OVCAR3 (cell line): Measurements from ENCODE around the genes TXN2, TEX33 and KCTD17.

DNA sequence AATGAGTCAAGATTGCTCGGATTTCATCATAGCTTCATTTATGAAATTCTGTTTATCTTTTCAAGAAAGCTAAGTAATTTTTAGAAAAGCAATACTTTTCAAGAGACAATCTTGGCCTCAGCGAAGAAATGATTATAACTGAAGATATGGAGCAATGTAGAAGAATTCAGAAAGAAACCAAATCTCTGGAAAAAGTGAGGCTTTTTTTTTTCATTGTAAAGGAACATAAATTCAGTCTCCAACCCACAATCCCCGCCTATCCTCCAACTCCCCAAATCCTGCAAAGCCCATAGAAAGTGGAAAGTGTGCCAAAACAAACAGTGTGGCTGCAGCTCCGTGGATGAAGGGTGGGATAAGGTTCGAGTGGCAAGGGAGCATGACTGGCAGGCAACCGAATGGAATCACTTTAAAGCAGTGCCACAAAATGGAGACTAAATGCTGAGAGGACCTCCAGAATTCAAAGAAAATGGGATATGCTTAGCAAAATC is 118.1 kb downstream of the APOL5 start:
- RRBS = no CpG with 5 or more reads among the region's 6 CpGs

DNA sequence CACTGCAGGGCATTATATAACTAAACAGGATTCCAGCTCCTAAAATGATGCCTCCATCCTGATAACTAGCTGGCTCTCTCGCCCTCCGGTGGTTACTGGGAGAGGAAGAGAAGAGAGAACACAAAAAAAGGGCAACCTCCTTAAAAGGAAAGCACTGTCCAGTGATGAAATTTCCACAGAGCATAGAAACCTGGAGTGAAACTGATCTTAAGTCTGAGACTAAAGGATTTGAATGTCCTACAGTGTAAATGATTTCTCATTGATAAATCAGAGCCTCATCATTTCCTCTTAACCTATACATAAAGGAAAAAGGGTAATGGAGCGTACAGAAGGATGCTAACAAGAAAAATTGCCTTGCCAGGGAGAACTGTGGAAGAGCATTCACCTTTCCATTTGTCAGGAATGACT is 121.3 kb downstream of the APOL5 start:
- RRBS = no CpG with 5 or more reads among the region's 3 CpGs

DNA sequence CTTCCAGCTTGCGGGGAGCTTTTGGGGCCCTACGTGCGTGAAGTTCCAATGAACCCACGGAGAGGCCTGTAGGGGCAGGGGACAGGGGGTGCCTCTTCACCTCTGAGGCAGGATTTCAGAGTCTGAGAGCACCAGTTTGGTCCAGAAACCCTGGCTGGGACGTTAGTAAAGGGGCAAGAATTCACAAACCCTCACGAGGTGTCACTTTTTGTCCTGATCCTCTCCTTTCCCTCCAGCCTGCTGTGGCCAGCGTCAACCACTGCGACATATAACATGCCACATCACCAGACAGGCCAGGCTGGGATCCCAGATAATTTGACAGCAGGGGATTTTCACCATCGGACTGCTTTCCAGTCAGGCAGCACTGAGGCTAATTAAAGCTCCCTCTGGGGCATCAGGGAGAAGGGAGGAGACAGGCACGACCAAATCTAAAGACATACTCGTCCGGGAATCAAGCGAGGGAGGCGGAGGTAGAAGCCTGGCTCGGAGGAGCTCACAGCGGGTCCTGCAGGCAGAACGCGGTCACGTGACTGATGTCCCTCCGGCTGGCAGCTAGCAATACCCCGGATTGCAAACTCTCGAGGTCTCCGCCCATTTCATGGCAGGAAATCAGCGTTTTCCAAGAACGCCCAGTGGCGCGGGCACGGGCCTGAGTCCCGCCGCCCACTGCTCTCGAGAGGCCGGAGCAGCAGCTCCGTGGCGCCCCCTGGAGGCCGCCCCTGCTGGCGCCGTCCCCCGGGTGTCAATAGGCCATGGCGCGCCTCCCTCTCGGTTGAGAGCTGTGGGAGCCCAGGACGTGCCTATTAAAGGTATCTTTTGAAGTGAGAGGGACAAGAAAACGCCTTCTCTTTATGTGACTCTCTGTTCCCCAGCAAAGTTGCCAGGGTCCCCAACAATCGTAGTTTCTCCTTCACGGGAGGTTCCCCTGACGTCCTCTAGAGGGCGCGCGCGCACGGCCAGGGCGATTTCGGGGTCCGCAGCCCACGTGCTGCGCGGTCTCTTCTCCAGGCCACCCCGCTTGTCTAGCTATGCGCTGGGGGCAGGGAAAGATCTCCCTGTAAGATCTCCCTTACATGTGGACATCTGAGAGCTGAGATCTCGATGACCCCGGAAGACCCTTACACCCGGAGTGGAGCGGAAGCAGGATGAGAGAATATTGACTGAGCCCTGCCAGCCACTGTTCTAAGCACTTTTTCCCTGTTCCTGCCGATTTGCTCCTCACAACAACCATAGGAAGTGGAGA is 37.2 kb upstream of the RBFOX2 start:
- RRBS = 5% methylated on average over 20 of the region's 64 CpGs

DNA sequence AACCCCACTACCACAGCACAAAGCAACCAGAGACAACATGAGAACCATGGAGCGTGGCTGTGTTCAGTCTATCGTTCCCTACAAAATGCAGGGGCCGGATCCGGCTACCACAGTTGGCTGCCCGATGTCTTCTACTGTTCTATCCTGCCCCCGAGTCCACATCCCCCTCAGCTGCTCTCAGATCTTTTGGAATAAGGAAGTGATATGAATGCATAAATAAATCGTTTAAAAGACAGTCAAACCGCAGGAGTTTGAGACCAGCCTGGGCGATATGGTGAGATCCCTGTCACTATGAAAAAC is 36.9 kb downstream of the APOL1 start:
- RRBS = no CpG with 5 or more reads among the region's 9 CpGs

GRCh38 chr22:36330324-36331418 is 57.1 kb downstream of the MYH9 start:
- RRBS = no CpG with 5 or more reads among the region's 29 CpGs

- RRBS = no CpG with 5 or more reads among the region's 5 CpGs
These were observed 30.0 kb downstream of the MYH9 start for GRCh38 chr22:36357778-36358147.

- RRBS = no CpG with 5 or more reads among the region's 5 CpGs
These were observed 26.3 kb downstream of the MYH9 start for GRCh38 chr22:36361414-36361875.

DNA sequence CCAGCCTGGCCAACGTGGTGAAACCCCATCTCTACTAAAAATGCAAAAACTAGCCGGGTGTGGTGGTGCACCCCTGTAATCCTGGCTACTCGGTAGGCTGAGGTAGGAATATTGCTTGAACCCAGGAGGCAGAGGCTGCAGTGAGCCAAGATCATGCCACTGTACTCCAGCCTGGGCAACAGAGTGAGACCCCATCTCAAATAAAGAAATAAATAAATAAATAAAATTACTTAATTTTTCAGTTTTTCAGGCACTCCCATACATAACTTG is 5.2 kb downstream of the MYH9 start:
- RRBS = no CpG with 5 or more reads among the region's 3 CpGs

- RRBS = no CpG with 5 or more reads among the region's 3 CpGs
These were observed 11.6 kb upstream of the MYH9 start for GRCh38 chr22:36399461-36399761.

DNA sequence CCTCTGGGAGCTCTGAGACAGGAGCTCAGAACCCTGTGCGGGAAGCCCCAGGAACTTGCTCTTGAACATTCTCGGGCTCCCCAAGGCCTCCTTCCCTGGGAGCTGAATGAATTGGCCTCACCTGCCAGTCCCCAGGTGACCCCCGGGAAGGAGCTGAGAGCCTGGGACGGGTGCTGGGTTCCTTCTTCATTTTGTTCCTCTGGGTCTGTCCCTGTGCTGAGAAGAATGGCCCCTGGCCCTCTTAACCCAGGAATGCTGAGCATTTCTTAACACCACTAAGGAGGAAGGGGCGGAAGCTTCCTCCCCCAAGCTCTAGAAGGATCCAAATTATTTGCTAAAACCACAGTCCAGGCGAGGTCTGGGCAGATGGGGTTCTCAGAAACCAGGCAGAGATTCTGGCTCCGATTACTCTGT is 44.7 kb upstream of the MYH9 start:
- RRBS = no CpG with 5 or more reads among the region's 7 CpGs

- RRBS = no CpG with 5 or more reads among the region's 44 CpGs
These were observed at the start of gene TXN2 for GRCh38 chr22:36480965-36481847. Gene TXN2 (minus strand): TSS chr22:36481640.

DNA sequence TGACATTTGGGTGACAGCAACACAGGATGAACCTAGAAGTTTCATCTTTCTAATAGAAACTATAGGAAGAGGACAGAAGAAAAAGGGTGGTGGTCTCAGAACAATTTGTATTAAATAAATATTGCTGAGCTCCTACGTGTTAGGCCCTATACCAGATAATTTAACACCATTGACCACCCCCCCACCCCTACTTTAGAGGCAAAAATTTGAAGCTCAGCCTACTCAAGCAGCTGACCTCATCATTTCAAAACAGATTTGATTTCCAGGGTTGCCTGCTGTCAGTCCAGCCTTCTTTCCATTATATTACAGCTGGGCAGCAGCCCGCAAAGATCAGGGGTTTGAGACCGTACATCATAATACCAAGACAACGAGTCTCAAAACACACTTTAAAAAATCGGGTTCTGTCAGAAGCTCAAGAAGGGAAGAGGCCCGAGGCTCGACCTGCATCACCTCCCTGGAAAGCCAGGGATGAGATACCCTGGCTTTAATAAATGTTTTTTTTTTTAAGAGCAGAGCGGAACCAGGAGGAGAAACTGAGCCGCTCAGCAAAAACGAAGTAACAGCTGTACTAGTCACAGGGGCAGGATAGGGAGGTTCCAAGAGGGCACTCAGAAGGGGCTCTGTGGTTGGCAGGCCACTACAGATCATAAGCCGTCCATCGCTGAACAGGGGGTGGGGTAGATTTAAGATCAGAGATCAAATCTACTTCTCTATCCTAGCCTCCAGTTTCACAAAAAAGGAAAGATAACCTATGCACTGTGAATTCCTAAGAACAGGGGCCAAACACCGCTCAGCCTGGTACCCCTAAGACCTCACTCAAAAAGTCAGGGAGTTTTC is 821 bp downstream of the EIF3D start:
- RRBS = no CpG with 5 or more reads among the region's 13 CpGs

- RRBS = no CpG with 5 or more reads among the region's 14 CpGs
These were observed 12.3 kb downstream of the IFT27 start for GRCh38 chr22:36763442-36764223.

- RRBS = 72% methylated on average over 10 of the region's 11 CpGs
These were observed 6.5 kb upstream of the PVALB start for GRCh38 chr22:36823341-36823652.

- RRBS = no CpG with 5 or more reads among the region's 3 CpGs
These were observed at the start of gene TEX33 for GRCh38 chr22:37007560-37008036. Gene TEX33 (minus strand): TSS chr22:37007851.

DNA sequence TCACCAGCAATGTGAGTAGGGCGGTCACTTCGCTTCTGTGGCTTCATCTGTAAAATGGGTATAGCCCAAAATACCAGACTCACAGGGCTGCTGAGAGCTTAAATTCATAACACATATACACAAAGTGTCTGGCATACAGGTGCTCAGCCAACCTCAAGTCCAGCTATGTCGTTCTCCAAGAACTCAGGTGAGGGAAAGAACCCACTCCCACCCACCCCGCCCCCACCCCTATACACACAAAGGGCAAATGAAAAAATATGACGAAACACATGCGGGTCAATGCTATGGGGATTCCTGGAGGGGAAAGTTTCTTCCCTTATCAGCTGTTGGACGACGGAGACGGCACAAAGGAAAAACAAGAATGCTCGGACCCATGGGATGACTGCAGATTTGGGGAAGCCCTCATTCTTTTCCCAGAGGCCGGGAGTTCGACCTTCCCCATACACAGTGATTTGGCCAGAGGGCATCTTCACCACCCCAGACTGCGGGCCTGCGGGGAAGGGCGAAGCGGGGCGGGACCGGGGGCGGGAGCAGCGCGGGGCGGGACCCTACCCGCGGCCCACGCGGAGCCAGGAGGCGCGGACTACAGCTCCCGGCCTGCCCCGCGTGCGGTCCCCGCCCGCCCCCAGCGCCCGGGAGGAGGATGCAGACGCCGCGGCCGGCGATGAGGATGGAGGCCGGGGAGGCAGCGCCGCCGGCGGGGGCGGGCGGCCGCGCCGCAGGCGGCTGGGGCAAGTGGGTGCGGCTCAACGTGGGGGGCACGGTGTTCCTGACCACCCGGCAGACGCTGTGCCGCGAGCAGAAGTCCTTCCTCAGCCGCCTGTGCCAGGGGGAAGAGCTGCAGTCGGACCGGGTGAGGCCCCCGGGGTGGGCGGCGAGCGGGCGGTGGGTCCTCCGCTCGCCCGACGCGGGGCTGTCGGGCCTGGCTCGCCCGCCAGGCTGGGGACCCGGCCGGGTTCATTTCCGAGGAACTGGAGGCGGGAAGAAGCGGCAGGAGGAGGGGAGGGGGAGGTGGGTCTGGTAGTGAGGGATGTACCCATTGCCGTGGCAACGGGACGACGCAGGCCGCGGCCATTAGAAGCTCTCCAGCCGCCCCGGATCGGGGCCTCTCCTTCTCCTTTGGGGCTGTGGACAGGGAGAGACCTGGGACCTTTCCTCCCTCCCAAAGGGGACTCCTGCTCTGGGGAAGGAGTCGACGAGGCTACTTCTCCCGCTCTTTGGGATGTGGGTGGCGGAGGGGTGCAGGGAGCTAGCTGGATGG is at the start of gene KCTD17:
TSS of gene KCTD17 (plus strand) at position 646 of the 1,261 bp plus-strand sequence.
- RRBS = 3% methylated on average over 52 of the region's 93 CpGs

GRCh38 chr22:37121727-37122852 is 12.6 kb upstream of the TMPRSS6 start:
- RRBS = no CpG with 5 or more reads among the region's 17 CpGs

- RRBS = no CpG with 5 or more reads among the region's 6 CpGs
These were observed 12.7 kb upstream of the IL2RB start for GRCh38 chr22:37162336-37162841.

GRCh38 chr22:37164398-37164634 is 14.6 kb upstream of the IL2RB start:
- RRBS = no CpG with 5 or more reads among the region's 4 CpGs

GRCh38 chr22:37167176-37167770 is 17.6 kb upstream of the IL2RB start:
- RRBS = no CpG with 5 or more reads among the region's 14 CpGs